Trachea (tissue), 1 donor: ENCODE data around the genes ZDHHC9 and INTS6L.

- PRO-cap = unidirectional peak, minus-strand start at chrX:129843880
Observed at GRCh38 chrX:129843669-129844418, at the start of gene ZDHHC9. Gene ZDHHC9 (minus strand): TSS chrX:129843886.

DNA sequence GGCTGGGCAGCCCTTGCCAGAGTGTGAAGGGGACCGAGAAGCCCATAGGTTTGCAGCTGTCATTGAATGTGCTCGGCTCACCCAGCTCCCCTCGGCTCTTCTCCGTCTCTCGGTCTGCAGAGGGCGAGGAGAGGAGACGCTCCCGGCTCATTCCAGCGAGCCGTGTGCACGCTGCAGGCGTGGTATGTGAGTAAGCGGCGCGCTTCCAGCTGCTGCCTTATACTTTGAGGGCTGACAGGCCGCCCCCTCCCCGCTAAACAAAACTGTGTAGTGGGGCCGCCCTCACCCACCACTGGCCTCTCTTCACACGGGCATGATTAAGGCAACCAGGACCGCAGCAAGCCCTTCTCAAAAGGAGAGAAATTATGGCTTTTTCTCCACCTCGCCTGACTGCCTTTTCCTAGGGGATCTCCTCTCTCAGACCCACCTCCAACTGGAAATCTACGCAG is 22.9 kb upstream of the BCORL1 start:
- PRO-cap = no peak

GRCh38 chrX:129960695-129962022 is 21.3 kb upstream of the BCORL1 start:
- PRO-cap = unidirectional peak, plus-strand start at chrX:129961533

GRCh38 chrX:130072243-130072708 is 38.0 kb downstream of the ELF4 start:
- PRO-cap = no peak

DNA sequence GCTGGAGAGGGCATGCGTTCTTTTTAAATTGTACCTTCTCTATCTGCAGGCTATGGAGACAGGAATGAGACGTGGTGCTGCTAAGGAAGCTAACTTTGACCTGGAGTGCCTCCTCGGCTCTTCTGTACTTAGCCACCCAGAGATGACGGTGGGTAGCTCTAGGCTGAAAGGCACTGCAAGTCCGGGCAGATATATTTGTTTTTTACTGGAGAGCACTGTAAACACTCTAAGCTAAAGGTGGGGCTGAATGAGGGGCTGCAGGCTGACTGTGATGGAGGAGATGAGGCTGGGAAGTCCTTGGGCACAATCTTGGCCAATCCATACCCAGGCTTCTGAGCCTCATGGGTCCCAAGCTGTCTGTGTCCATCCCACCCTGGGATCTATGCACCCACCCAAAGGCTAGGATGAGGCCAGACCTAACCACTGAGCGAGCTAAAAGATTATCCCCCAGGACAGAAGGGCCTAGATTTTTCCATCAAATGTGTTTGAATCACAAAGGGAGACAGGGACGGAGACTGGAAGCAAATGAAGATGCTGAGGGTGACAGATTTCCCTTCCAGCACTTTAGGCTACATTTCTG is 12.0 kb downstream of the ELF4 start:
- PRO-cap = no peak

DNA sequence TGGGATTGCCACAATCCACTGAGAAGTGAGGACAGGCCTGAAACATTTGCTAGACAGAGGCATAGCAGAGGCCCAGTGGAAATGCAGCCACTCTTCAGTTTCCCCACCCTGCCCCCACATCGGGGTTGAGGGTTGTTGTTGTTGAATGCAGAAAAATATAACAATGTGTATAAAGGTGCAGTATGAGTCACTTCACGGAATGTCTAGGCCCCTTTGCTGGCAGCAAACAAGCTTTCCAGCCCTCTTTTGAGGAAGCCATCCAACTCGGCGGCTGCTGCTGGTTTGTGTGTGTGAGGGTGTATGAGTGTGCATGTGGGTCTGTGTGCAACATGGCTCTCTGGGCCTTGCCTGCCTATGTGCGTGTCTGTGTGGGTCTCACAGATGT is 8.1 kb upstream of the ELF4 start:
- PRO-cap = no peak

GRCh38 chrX:130260356-130260831 is 8.3 kb downstream of the ZNF280C start:
- PRO-cap = no peak

DNA sequence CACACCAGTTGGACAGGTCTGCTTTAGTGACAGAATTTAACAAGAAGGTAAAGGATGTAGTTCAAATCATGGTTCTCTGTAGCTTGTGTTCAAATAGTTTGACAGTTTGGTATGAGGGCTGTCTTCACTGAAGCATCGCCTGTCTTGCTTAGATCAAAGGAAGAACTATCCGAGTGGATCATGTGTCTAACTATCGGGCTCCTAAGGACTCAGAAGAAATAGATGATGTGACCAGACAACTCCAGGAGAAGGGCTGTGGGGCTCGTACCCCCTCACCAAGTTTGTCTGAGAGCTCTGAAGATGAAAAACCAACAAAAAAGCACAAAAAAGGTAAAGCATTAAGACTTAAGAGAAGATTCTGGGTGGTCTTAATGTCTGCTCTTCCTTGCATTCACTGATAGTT is 9.4 kb downstream of the RBMX2 start:
- PRO-cap = no peak

DNA sequence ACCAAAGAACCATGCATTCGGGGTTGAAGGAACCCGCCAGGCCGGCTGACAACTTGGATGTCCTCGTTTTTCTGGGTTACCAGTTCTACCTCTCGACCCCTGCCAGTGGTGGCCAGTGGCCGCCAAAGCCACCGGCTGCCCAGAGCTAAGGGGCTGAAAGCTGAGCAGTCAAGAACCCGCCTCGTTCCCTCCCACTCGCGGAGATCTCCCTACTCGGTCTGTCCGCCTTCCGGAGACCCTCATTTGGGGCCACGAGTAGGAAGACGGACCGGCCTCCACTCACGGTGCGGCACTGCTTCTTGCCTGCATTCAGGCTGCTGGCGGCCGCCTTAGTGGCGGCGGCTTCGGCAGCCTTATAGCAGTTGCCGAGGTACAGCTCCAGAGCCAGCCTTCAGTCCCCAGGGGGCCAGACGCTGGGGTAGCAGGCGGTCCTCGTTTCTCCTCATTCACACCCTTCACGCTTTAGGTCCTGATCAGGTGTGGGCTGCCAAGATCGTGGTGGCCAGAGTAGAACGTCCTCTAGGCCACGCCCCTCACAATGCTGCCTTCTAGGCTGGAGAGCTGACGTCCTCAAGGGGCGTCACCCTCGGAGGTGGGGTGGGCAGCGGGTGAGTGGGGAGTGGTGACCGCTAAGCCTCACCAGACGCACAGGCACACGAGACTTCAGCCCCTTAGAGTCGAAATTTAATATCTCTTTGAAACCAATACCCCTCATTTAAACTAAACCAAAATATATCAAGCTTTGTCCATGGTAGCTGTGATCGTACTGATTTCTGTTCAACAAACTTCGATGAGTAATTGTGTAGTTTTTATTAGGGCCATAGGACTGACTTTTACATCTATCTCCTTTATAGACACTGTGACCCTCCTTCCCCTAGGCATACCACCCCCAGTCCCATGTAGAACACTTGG is 122.2 kb downstream of the RBMX2 start:
- PRO-cap = no peak

- PRO-cap = no peak
Observed at GRCh38 chrX:130669629-130669935, 233.4 kb downstream of the ENOX2 start.

- PRO-cap = no peak
Observed at GRCh38 chrX:131578429-131579460, 34.9 kb downstream of the OR13H1 start.

DNA sequence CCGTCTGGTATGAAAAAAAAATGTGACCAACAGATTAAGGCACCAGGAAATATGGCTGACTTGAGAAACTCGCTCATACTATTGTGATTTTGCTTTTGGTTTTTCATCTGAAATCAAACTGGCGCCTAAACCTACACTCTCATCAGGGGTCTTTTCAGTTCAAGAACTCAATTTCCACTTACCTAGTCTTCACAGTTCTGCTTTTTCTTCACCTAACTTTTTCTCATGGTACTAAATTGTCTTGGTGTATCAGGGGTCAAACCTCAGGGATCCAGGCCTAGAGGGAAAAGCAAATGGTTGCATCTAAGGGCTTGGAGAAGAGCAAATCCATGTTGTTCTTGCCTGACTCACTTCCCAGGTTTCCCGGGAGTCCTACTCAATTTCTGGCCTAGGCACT is 192.1 kb upstream of the STK26 start:
- PRO-cap = no peak

- PRO-cap = no peak
Observed at GRCh38 chrX:132169420-132169951, 41.7 kb upstream of the FRMD7 start.

- PRO-cap = no peak
Observed at GRCh38 chrX:132565117-132565568, 76.3 kb upstream of the MBNL3 start.

DNA sequence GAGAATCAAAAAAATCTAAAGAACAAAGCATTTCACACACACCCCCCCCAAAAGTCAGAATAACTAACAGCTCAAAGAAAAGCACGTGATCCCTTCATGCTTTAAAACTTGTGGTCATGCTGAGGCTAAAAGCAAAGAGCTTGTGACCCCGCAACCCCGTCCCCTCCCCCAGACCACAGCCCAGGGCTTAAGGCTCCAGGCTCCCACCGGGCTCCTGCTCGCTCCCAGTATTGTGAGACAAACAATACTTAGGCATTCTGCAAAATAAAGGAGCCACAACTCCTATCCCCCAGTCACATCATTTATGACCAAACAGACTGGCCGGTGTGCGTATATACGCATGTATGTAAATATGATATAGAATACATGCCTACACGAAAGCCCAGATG is 62.1 kb upstream of the CCDC160 start:
- PRO-cap = no peak

GRCh38 chrX:134427750-134428423 is 32.1 kb upstream of the HPRT1 start:
- PRO-cap = no peak

GRCh38 chrX:134460944-134461190 is 902 bp downstream of the HPRT1 start:
- PRO-cap = unidirectional peak, minus-strand start at chrX:134461020

GRCh38 chrX:134544209-134545319 is 84.6 kb downstream of the HPRT1 start:
- PRO-cap = no peak

GRCh38 chrX:135033374-135033616 is 1.1 kb downstream of the RTL8C start:
- PRO-cap = no peak

- PRO-cap = bidirectional peak, plus-strand start at chrX:135520630, minus-strand start at chrX:135520510
Observed at GRCh38 chrX:135520232-135521317, at the start of gene INTS6L. Gene INTS6L (plus strand): TSS chrX:135520660.